Epithelial cell of esophagus (primary cell): ENCODE results near the gene SERPINA10.

GRCh38 chr14:92658966-92659692, 89.3 kb downstream of the LGMN start:
- RRBS = no CpG with 5 or more reads among the region's 8 CpGs

GRCh38 chr14:92690990-92691453, 57.4 kb downstream of the LGMN start:
- RRBS = no CpG with 5 or more reads among the region's 5 CpGs

GRCh38 chr14:92780299-92780913, 13.7 kb upstream of the GOLGA5 start:
- RRBS = no CpG with 5 or more reads among the region's 4 CpGs

- RRBS = no CpG with 5 or more reads among the region's 26 CpGs
These were observed 30.0 kb downstream of the CHGA start for GRCh38 chr14:92952768-92953457.

GRCh38 chr14:93062740-93063162, 53.0 kb downstream of the ITPK1 start:
- RRBS = no CpG with 5 or more reads among the region's 9 CpGs

DNA sequence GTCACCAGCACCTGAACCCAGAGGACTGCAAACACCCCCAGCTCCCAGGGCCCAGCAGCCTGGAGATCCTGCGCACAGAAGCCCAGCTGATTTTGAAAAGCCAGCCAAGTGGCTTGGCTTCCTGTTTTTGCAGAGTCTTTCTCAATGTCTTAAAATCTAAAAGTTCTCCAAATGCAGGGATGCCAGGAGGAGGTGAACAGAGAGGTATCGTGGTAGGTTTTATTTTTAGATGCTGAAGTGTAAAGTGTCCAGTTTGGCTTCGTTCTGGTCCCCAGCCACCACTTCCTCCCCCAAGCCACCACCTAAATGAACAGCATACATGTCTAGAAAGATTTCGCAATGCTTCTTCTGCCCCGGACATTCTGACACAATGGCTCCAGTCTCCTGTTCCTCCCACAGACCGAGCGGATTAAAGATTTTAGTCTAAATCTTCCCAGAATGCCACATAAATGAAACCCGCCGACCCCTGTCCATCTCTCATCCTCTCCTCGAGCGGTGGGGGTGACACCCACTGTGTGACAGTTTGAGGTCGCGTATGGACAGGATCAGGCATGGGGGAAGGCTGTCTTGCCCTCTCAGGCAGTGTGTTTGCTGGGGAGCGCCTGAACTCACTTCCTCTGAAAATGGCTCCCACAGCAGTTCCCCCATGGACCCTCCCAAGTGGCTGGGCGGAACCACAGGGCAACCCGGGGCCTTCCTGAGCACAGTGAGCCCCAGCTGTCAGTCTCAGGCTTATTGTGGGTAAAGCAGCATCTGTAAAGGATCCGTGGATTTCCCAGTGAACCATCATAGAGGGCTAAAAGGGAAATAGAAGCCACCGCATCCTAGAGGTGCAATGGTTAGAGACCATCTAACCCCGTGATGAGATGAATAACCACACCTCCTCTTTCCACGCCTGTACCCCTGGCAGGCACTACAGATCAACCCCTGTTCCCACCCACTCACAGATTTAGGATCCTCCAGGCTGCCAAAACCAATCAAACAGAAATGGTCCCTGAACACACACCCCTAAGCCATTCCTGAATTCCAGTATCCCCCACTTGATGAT, 41.4 kb downstream of the ITPK1 start:
- RRBS = no CpG with 5 or more reads among the region's 20 CpGs

DNA sequence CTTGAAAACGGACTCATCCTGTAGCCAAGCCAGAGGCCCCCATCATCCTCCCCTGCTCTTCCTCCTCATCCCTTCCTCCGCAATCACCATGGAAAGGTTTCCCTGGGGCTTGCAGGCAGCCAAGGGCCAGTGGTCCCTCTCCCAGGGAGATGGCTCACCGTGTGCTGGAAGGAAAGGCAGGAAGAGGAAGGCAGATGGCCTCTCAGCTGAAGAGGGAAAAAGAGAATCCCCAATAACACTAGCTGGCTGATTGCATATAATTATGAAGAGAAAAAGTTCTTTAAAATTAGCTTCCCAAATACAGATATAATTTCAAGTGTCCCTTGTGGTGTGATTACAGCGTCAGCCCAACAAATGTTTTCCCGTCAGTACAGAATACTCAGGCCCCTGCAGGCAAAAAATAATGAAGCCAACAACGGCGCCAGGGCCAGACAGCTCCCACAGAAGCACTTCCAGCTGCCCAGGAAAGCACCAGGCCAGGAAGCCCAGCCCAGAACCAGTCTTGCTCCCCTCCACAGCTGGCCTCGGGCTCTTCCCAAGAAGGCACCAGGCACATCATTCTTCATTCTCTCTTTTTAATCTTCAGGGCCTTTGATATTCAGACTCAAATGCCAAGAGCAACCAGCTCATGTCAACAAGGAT, 24.7 kb downstream of the ITPK1 start:
- RRBS = no CpG with 5 or more reads among the region's 8 CpGs

DNA sequence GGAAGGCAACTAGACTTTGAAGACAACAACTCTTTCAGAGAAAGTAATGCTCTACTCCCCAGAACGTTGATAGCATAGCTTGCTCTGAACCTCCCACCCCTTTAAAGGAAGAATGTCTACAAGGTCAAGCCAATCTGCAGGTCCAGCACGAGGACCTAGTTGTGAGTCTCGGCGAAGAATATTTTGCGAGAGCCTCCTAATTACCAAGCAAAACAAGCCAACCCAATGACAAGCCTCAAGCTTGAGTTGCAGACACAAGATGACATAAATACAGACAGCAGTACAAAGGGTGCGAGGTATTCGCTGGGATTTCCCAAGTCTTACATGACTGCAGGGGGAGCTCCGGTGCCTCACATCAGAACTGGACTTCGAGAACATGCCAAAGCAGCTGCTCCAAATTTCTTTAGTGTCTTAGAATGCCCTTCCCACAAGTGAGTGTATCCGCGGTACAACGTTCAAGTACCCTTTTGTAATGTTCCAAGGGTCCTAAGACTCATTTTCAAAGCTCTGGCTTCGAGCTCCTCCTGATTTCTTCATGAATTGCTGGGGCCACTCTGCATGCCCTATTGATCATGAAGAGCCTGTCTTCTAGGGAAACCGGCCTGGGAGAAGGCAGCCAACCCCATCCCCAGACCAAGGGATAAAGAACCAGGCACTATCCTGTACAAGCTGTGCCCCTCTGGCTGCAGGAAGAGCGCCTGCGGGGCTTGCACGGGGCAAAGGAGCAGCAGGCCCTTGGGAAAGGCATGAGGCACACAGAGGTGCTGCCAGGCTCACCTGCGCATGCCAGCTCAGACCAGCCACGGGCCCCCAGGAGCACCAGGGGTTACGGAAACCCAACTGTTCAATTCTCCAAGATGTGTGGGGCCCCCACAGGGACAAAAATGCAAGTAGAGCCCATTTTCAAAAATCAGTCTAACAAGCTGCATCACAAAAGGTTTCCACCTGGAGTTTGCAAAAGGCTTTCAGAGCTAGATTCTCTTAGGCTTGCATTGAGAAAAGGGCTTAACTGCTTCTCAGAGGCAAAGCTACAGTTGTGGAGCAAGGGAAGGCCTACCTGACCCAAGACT, 2.2 kb downstream of the ITPK1 start:
- RRBS = no CpG with 5 or more reads among the region's 20 CpGs

GRCh38 chr14:93116157-93117144, 726 bp upstream of the ITPK1 start:
- RRBS = 2% methylated on average over 13 of the region's 31 CpGs

DNA sequence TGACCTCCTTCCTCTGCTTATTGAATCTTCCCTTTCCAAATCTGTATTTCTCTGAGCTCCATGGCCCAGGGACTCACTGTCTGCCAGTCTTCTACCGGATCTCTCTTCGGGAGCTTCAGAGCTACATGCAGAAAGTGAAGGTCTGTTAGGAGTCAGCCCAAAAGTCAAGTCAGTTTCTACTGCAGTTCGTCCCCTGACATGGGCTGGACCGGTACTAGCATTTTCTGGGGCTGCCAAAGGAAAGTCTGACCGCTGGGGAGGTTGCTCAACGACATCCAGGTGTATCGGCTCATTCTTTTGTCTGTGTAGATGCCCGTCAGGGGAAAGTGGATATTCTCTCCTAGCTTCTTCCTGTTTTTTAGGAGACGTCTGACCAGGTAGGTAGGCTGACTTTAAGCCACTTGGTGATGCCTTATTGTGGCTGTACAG, 35.3 kb downstream of the UBR7 start:
- RRBS = no CpG with 5 or more reads among the region's 9 CpGs

DNA sequence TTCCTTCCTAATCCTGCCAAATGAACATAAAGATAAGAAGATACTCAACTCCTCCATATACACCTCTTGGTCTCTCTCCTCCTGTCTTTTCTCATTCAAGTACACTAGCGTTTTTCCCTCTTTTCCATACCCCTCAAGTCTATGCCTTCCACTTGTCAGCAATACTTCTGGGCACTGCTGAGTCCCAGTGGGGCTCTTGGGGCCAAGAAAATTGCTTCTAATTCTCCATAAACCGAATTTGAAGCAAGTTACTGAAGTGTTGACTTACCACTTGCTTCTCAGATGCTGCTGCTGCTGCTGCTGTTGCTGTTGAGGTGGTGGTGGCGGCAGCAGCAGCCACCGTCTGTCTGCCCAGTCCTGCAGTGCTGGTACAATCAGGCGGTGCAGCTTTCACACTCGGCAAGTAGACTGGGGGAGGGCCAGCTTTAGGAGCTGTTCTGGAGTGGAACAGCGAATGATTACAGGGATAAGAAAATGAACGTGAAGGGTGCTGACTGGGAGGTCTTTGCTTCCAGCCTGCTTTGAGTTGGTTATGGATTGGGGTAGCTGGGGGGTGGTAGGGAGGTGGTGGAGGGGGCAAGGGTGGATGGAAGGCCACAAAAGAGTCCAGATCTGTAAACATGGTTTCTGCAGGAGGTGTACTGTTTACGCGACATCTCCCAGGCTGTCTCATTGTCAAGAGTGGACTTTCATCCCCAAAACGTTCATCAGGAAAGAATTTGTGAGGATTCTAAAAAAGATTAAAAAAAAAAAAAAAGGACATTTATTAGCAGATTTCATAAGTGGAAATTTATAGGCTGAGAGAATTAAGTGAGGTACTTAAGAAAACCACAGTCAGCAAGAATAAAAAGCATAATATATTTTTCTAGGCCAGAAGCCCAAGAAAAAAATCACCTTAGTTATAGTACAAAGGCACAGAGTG, 38.8 kb downstream of the UBR7 start:
- RRBS = no CpG with 5 or more reads among the region's 11 CpGs

DNA sequence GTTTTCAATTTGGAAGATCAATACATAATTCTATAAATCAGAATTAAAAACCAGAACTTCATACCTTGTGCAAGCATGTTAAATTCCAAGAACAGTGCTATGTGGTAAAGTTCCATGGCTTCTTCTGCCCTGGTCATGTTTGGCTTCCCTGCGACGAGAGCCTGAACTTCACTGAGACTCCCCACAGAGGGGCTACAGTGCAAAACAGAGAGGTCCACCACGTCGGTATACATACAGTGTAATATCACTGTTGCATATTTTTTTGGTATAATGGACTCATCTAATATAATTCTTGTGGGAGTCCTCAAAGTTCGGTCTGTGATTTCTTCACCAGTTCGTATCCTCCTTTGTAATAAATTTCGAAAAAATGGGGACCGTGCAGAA, 39.0 kb downstream of the BTBD7 start:
- RRBS = no CpG with 5 or more reads among the region's 8 CpGs

GRCh38 chr14:93895095-93895414, 32.1 kb upstream of the FAM181A start:
- RRBS = no CpG with 5 or more reads among the region's 6 CpGs

- RRBS = no CpG with 5 or more reads among the region's 4 CpGs
These were observed 2.4 kb upstream of the ASB2 start for GRCh38 chr14:93978736-93979298.

GRCh38 chr14:93984038-93984577, 7.7 kb upstream of the ASB2 start:
- RRBS = no CpG with 5 or more reads among the region's 5 CpGs

GRCh38 chr14:94292995-94293596, at the start of gene SERPINA10:
SERPINA10 (minus strand) TSS chr14:94293268.
- RRBS = no CpG with 5 or more reads among the region's 9 CpGs

DNA sequence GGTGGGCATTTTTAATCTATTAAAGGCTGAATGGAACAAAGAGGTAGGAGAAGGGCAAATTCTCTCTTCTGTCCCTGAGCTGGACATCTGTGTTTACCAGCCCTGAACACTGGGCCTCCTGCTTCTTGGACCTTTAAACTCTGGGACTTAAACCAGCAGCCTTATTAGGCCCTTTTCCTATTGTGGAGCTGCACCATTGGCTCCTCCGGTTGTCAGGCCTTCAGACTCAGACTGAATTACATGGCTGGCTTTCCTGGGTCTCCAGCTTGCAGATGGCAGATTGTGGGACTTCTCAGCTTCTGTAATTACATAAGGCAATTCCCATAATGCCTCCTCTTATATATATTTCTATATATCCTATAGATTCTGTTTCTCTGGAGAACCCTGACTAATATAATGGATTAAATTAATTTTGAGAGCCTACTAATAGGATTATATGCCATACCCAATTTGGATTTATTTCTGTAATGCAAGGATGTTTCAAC, 6.4 kb downstream of the SERPINA6 start:
- RRBS = no CpG with 5 or more reads among the region's 1 CpG

- RRBS = no CpG with 5 or more reads among the region's 9 CpGs
These were observed 539 bp downstream of the SERPINA6 start for GRCh38 chr14:94322496-94323098.

DNA sequence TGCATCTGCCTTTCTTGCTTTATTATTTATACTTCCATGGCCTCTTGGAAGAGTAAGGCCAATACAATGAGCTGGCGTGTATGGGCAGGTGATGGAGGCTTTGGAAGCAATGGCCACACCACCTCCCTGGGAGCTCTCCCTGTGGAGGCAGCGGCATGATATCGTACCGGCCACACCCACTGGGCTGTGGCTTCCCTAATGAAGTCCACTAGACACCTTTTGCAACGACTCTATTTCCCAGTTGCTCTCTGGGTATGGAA, 5.2 kb downstream of the SERPINA12 start:
- RRBS = no CpG with 5 or more reads among the region's 5 CpGs